GM23248 (cell line): ENCODE measurements around a stretch of chr12.

GRCh38 chr12:55483759-55484111, 8.4 kb upstream of the OR6C68 start:
- RAMPAGE, long total RNA = no peak

GRCh38 chr12:55696664-55697383, 10.9 kb downstream of the ITGA7 start:
- RAMPAGE, long total RNA = no peak

GRCh38 chr12:55706115-55706696, 1.5 kb downstream of the ITGA7 start:
- RAMPAGE, long total RNA = no peak

DNA sequence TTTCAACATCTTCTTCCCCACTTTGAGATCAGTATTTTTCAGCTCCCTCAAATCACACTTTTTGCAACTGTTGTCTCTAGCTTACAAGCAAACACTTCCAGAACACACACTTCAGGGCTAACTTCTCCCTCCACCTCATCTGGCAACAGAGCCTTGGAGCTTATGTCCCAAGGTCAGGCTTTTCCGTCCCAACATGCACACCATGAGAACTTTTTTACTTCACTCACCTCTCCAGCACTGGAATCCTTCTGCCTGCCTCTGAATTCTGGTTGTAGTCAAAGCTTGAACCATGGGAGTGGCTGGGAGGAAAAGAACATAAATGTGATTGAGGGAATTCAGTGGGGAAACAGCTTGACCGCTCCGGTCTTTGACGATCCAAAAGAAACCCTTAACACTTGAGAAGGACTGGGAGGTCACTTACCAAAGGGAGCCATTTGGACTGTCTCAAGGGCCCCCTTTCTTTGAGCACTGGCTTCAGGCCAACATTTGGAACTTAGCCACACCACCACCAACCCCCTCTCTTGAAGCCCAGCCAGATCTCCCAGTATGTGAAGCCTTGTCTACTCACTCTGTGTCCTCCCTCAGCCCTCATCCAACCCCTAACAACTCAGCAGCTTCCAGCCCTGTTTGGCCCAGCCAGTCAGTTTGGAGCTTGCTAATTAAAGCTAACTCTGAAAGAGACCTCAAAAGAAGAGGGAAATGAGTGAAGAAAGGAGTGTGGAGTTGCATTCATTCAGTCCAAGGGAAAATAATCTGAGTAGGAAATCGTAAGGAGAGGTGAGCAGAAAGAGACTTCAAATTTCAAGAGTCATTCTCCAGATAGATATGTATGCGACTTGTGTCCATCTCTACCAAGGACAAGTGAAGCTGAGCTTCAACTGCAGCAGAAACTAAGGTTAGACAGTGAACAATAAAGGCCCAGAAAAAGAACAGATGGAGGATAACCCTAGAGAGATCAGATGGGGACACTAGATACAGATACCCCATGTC, 3.7 kb upstream of the BLOC1S1 start:
- RAMPAGE, long total RNA = no peak

- RAMPAGE, long total RNA = no peak
Measured at GRCh38 chr12:55722989-55723378, 2.8 kb downstream of the RDH5 start.

DNA sequence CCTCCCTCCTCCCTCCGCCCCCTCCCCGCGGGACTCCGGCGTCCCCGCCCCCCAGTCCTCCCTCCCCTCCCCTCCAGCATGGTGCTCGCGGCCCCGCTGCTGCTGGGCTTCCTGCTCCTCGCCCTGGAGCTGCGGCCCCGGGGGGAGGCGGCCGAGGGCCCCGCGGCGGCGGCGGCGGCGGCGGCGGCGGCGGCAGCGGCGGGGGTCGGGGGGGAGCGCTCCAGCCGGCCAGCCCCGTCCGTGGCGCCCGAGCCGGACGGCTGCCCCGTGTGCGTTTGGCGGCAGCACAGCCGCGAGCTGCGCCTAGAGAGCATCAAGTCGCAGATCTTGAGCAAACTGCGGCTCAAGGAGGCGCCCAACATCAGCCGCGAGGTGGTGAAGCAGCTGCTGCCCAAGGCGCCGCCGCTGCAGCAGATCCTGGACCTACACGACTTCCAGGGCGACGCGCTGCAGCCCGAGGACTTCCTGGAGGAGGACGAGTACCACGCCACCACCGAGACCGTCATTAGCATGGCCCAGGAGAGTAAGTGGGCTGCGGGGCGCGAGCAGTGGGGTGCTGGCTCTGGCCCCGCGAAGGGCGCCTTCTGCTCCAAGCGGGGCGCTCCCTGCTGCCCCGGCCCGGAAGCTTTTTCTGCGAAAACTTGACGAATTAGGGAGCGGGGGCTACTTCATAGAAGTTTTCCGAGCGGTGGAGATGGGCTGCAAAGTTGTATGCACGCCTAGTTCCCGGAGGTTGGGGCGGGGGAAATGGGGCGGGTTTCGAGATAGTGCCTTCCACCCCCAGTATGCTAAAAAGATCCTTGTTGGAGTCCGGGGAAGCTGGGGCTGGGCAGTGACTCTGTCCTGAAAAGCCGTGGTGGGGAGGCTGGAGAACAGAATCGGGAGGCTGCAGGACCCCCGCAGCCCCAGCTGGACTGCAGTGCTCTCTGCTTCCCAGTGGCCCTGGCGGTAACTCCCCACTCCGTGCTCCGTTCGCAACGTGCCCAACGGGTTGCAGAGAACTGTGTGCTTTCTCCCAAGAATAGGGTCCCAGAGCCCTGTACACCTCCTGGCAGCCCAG, 647 bp downstream of the GDF11 start:
- RAMPAGE, long total RNA = no peak

GRCh38 chr12:55772250-55772742, 29.4 kb downstream of the GDF11 start:
- RAMPAGE, long total RNA = no peak

DNA sequence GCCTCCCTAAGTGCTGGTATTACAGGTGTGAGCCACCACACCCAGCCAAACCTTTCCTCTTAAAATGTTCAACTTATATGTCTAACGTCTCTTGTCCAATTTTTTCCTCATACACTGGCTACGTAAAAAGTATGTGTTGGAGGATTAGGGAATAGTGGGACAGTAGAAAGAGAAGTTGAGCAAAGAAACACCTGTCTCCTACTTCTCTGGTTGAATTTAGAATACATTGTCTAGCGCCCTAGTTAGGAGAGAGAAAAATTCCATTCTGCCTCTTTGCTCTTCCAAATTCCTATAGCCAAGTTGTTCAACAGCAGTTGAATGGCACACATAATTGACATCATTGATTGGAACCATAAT, 34.7 kb downstream of the GDF11 start:
- RAMPAGE, long total RNA = no peak

- RAMPAGE, long total RNA = no peak
Measured at GRCh38 chr12:55845432-55845709, 2.6 kb upstream of the MMP19 start.

- RAMPAGE, long total RNA = no peak
Measured at GRCh38 chr12:55845832-55846233, 3.1 kb upstream of the MMP19 start.

GRCh38 chr12:55931860-55932988, 1.3 kb downstream of the DGKA start:
- RAMPAGE, long total RNA = start-site peak on the plus strand at chr12:55932057-55932063, 72 and 74 reads in 2 replicates

DNA sequence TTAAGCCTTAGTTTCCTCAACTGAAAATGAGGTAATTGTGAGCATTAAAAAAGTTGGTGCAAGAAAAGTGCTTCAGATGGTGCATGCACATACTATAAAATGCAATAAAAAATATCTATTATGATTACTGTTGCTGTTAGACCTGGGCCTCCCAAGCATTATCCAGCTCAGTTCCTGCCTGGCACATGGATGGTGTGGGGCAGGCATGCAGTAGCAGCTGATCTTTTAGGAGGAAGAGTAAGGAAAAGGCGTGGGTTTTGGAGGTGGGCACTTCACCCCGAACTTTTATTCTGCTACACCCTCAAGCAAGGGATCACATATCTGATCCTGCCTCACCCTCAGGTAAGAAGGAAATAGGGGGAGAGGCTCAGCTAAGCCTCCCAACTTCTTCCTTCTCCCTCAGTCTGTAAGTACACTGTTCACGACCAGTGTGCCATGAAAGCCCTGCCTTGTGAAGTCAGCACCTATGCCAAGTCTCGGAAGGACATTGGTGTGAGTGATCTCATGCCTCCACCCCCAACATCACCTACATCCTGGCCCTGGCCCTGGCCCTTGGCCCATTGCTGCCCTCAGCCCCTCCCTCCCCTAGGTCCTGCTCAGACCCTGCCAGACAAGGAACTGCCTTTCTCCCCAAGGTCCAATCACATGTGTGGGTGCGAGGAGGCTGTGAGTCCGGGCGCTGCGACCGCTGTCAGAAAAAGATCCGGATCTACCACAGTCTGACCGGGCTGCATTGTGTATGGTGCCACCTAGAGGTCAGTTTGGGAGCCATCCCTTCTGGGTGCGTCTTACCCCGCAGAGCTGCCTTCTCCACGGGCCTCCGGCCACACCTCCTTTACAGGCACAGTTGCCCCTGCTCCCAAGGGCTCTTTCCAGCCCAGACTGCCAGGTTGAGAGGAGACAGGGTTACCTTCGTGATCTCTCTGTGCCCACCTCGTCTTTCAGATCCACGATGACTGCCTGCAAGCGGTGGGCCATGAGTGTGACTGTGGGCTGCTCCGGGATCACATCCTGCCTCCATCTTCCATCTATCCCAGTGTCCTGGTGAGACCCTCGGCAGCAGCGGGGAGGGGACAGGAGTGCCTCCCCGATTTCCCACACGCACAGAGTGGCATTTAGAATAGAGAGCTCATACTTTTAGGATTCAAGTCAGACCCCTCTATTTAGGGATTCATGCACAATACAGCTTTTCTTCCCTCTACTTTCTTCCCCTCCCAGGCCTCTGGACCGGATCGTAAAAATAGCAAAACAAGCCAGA, 9.1 kb downstream of the DGKA start:
- RAMPAGE, long total RNA = no peak

DNA sequence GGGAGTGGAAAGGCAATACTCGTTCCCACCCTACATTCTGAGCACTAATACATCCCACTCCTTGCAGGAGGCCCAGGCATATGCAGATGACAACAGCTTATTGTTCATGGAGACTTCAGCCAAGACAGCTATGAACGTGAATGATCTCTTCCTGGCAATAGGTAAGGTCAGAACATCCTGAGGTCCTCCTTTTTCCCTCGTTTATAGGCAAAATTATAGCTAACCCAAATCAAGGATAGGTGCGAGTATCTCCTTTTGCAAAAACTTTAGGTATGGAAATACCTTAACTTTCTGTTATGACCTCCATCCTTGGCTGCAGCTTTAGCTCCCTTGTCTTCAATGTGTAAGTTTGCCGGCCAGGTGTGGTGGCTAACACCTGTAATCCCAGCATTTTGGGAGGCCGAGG, 5.8 kb upstream of the SUOX start:
- RAMPAGE, long total RNA = no peak

DNA sequence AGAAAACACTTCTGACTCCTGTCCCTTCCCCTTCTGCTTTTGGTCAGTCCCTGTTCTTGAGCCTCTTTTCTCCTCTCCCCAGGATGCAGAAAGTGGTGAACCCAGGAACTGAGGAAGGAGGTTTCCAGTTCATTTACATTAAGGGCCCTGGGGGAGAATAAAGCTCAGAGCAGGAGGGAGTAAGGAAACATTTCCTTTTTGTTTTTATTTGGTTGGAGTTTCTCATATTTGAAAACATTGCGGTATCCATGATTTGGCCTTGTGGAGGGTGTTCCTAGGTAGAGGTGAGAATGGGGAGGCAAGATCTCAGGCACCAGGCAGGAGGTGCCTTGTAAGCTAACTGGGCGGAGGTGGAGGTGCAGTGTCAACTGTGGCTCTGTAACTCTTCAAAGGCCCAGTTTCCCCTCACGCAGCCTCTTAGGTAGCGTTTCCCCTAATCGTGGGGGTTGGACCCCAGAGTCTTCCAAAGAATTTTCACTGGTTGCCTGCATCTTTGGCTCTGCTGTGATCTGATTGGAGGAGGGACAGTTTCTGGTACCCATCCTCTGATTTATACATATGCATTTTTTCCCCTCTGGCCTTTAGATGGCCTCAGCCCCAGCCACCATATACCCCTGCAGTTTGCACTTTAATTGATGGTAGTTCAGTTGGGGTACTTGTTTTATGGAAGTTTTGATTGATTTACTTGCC, 4.4 kb upstream of the SUOX start:
- RAMPAGE, long total RNA = no peak

GRCh38 chr12:56031880-56032633, 9.7 kb upstream of the RPS26 start:
- RAMPAGE, long total RNA = no peak

- RAMPAGE, long total RNA = no peak
Measured at GRCh38 chr12:56085020-56085471, 5.1 kb downstream of the ERBB3 start.

GRCh38 chr12:56115306-56115777, 1.1 kb upstream of the RPL41 start:
- RAMPAGE, long total RNA = no peak

DNA sequence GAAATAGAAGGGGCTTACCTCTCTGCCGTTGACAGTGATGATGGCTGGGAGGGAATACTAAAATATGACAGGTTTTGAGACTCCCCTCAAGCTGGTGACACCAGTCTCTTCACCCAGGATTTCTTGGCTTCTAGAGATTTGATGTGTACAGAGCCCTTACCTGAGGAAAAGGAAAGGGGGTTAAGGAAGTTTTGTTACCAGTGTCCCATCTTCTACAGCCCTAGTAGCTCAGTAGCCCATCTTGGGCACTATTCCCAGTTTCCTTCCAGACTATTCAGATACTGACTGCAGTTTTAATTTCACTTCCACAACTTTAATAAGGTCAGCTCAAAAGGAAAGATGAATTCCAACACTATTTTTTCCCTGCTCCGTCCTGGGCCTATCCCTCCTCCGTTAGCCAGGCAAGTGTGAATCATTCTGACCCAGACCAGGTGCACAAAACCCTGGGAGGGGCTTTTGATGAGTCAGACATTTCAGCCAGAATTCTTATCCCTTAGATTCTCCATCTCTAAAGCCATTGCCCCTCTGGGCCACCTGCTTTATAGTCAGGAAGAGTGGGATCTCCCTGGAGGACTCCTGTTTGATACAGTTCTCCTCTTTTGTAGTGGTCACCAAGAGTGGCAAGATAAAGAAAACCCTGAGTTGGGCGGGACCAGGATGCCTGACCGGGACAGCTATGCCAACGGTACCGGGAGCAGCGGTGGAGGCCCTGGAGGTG, 2.0 kb downstream of the ZC3H10 start:
- RAMPAGE, long total RNA = no peak

DNA sequence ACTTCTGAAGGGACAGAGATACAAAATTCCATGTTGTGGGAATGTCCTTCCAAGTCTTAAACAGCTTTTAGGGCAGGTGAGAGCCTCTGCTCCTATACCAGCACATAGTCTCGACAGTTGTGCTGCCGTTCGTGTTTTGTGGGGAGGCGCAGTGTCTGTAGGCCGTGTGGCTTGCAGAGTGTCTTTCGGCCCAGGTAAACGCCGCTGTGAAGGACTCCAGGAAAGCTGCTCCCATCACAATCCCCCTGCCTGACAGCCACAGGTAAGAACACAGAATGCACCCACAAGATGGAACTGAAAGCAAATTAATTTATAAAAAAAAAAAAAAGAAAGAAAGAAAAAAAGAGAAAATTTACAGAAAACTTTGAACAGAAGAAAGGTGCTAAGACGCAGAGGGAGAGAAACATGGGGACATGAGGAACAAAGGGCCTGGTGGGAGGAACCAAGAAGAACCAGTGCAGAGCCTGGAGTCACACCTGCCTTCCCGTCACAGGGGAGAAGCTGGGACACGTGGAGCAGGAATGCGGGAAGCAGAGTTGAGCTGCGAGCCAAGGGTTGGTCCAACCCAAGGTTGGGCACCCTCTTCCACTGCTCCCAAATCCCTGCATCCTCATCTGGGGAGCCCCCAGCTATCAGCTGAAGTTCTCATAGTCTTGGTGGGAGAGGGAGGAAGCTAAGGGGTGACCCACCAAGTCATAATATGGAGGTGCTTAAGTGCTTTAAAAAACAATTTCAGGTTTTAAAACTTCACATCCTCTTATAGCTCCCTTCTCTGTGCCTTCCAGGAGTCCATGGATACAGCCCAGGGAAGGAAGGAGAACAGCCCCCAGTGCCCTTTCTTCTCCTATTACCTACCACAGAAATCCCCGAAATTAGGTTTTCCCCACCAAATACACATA, 4.2 kb downstream of the MYL6 start:
- RAMPAGE, long total RNA = no peak

DNA sequence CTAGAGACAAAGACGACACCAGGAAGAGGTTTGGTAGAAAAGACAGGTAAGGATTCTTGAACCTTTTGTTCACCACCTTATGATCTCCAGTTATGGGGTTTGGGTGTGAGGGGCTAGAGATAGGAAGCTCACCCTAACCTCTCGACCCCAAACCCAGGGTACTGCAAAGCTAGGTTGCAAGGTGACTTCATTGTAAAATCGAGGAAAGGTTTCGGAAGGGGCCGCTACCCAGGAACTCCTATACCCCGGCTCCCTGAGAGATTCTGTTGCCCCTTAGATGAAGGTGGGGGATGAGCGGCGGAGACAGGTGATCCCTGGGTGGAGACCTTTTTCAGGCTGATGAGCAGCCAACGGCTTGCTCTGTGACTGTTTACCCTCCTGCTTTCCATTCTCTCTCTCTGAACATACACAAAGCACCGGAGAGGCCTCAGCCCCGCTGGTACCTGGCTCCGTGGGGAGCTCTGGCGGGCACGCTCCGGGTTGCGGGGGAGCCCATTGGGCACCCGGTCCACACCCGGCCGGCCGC, 712 bp downstream of the SMARCC2 start:
- RAMPAGE, long total RNA = no peak